ENCODE results near the gene TOPBP1.

- PRO-cap, 3 experiments, result no peak in any of the 3 experiments
- RAMPAGE, long total RNA, result no peak
- RRBS, 2 experiments, result no CpG with 5 or more reads among the region's 2 CpGs
Observed at GRCh38 chr3:130729009-130729486, 17.6 kb downstream of the PIK3R4 start.

DNA sequence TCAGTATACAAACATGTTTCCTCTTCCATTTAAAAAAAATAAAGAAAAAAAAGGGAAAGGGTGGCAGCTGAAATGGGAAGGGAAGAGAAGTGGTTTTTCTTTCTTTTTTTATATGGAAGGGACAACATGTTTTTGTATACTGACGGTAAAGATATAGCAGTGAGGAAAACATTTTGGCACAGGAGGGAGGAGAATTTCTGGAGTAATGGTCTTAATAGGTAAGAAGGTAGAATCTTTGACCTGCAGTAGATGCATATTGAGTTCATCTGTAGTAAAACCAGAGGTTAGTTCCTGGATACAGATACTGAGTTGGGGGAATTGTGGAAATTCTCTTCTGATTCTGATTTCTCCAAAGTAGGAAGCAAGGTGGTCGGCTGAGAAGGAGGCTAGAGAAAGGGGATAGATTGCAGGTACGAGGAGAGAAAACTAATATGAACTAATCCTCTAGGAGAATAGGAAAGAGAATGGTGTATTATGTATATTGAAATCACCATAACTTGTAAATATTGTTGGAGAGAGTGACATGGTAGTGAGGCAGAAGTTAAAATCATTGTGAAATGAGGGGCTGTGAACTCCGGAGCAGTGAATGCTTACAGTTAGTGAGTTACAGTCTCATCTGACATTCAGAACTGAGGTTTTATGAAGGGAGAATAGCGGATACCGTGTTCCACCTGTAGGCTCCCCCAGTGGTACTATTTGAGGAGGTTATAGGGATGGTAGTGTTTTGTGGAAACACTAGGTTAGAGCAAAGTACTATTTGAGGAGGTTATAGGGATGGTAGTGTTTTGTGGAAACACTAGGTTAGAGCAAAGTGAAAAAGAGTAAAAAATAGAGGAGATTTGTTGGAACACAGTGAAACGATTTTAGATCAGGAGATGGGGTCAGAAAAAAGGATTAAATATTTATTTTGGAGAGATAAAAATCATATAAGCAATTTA is 34.8 kb downstream of the ASTE1 start:
- PRO-cap, 3 experiments, result no peak in any of the 3 experiments
- RAMPAGE, long total RNA, result no peak
- RRBS, 2 experiments, result no CpG with 5 or more reads among the region's 7 CpGs

- PRO-cap, 3 experiments, result no peak in any of the 3 experiments
- RAMPAGE, long total RNA, result no peak
- RRBS, 2 experiments, result 3% methylated on average over 7 of the region's 14 CpGs
Observed at GRCh38 chr3:131027005-131027558, 405 bp downstream of the NEK11 start.

DNA sequence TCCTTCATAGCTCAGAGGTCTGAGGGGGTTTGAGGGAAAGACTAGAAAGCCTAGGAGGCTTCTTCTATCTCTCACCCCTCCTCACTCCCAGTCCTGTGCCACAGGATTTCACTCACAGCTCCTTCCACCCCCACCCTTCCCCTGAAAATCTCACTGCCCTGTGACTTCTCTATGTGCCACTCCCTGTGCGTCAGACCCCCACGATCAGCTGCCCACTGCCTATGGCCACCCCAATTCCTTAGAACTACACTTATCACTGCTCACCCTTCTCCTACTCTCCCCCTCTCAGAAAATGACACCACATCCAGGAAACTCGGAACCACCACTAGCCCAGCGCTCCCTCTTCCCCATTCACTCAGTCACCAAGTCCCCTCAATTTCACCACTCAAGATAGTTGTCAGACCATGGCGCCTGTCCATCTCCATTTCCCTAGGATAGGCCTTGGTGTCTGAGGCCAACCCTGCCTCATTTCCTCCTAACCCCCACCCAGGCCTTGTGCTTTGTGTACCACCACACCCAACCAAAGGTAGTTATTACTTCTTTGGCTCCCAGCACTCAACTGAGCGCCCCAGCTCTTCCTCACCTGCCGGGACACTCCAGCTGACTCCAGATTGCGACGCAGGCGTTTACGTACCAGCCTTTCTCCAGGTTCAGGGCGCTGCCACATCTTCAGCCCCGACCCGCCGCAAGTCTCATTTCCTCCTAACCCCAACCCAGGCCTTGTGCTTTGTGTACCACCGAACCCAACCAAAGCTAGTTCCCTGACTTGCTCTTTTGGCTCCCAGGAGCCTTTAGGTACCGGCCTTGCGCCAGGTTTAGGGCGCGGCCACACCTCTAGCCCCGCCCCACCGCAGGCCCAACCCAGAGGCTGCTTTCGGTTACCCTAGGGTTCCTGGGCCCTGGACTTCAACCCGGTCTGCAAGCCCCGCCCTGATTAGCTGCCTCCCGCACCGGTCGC is 596 bp upstream of the NUDT16 start:
- PRO-cap, 3 experiments, result peak in 3 of 3 experiments; most common minus-strand start position 793 of the sequence (in 3)
- RAMPAGE, long total RNA, result no peak
- RRBS, 2 experiments, result 0 to 4% methylated on average over 5 of the region's 28 CpGs

DNA sequence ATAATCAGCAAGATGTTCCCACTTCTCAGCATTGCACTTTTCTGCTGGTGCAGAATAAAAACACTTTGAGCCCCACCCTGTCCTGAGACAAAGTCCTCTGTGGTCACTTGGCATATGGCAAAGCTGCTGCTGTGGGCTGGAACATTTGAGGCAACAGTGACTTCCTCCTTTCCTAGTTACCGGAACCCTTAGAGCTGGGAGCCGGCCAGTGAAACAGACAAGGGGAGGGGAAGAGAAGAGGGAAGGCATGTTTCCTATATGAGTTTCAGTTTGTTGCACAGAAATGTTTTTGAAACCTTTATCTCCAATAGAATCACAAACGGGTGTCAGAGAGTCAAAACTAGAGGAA is 5.1 kb downstream of the NUDT16 start:
- PRO-cap, 3 experiments, result peak in 1 of 3 experiments; most common plus-strand start position 220 of the sequence (in 1)
- RAMPAGE, long total RNA, result no peak
- RRBS, 2 experiments, result no CpG with 5 or more reads among the region's 3 CpGs

- PRO-cap, 3 experiments, result no peak in any of the 3 experiments
- RAMPAGE, long total RNA, result no peak
- RRBS, 2 experiments, result no CpG with 5 or more reads among the region's 16 CpGs
Observed at GRCh38 chr3:132284562-132285011, 32.6 kb upstream of the ACP3 start.

DNA sequence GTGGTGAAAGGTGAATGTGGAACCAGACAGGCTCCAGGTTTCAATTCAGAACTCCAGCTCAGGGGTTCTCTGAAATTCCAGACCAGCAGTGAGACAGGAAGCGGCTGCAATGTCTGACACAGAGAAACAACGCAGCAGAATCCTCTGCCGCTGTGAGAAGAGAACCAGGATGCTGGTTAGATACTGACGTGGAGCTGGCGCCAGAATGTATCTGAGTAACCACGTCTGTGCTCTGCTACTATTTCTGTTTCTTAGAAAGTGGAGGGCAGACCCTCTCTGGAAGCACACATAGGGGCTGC is 12.9 kb downstream of the BFSP2 start:
- PRO-cap, 3 experiments, result no peak in any of the 3 experiments
- RAMPAGE, long total RNA, result no peak
- RRBS, 2 experiments, result no CpG with 5 or more reads among the region's 6 CpGs

DNA sequence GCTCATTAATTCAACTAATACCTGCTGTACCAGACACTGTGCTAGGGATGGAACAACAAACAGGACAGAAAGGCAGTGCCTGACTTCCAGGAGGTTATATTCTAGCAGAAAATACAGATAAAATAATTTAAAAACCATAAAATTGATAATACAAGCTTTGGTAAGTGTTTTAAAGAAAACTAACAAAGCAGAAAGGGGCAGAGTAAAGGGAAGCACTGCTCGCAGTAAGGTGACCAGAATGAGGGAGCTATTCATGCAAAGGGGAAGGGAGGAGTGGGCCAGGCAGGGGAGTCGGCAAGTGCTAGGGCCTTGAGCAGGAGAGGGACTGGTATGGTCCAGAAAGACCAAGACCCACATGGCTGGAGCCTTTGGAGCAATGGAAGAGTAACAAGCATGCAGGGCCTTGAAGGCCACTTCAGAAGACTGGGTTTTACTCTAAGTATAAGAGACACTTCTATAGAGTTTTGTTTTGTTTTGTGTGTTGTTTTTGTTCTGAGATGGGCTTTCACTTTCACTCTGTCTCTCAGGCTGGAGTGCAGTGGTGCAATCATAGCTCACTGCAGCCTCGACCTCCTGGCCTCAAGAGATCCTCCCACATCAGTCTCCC is 41.9 kb downstream of the BFSP2 start:
- PRO-cap, 3 experiments, result no peak in any of the 3 experiments
- RAMPAGE, long total RNA, result no peak
- RRBS, 2 experiments, result no CpG with 5 or more reads among the region's 3 CpGs

GRCh38 chr3:133469133-133469474 is 69.2 kb downstream of the BFSP2 start:
- PRO-cap, 3 experiments, result no peak in any of the 3 experiments
- RAMPAGE, long total RNA, result no peak
- RRBS, 2 experiments, result no CpG with 5 or more reads among the region's 6 CpGs

- PRO-cap, 3 experiments, result no peak in any of the 3 experiments
- RAMPAGE, long total RNA, result no peak
- RRBS, 2 experiments, result no CpG with 5 or more reads among the region's 2 CpGs
Observed at GRCh38 chr3:133535732-133536325, 37.7 kb upstream of the CDV3 start.

- PRO-cap, 3 experiments, result no peak in any of the 3 experiments
- RAMPAGE, long total RNA, result no peak
- RRBS, 2 experiments, result no CpG with 5 or more reads among the region's 8 CpGs
Observed at GRCh38 chr3:133574815-133575343, 1.4 kb downstream of the CDV3 start.

- PRO-cap, 3 experiments, result no peak in any of the 3 experiments
- RAMPAGE, long total RNA, result no peak
- RRBS, 2 experiments, result no CpG with 5 or more reads among the region's 4 CpGs
Observed at GRCh38 chr3:133659778-133660662, 1.7 kb downstream of the TOPBP1 start.

- PRO-cap, 3 experiments, result peak in 3 of 3 experiments; most common plus-strand start chr3:133662024 (in 2); most common minus-strand start chr3:133661967 (in 3)
- RAMPAGE, long total RNA, result no peak
- RRBS, 2 experiments, result 2% methylated on average over 38 to 41 of the region's 65 CpGs
Observed at GRCh38 chr3:133660994-133662284, at the start of gene TOPBP1. Gene TOPBP1, minus strand, starts transcription at chr3:133661941.

DNA sequence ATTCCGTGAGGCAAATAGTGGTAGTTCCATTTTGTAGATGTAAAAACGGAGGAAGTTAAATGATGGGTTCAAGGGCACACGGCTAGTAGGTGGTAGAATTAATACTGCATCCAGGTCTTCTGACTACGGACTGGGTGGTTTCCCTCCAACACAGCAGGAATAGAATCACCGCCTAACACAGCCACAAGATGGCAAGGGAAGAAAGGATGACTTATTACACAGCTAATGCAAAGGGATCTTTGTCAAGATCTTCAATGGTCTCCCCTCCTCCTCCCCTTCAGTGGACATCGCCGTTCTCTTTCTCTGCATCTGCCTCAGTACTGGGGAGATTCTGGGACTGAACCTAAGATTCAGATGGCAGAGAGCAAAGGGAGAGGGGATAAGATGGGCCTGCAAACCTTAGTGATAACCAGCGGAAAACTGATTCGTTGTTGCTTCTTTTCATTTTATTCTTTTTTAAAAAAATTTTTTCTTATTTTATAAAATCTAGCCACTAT is 592 bp upstream of the TOPBP1 start:
- PRO-cap, 3 experiments, result no peak in any of the 3 experiments
- RAMPAGE, long total RNA, result no peak
- RRBS, 2 experiments, result no CpG with 5 or more reads among the region's 9 CpGs

DNA sequence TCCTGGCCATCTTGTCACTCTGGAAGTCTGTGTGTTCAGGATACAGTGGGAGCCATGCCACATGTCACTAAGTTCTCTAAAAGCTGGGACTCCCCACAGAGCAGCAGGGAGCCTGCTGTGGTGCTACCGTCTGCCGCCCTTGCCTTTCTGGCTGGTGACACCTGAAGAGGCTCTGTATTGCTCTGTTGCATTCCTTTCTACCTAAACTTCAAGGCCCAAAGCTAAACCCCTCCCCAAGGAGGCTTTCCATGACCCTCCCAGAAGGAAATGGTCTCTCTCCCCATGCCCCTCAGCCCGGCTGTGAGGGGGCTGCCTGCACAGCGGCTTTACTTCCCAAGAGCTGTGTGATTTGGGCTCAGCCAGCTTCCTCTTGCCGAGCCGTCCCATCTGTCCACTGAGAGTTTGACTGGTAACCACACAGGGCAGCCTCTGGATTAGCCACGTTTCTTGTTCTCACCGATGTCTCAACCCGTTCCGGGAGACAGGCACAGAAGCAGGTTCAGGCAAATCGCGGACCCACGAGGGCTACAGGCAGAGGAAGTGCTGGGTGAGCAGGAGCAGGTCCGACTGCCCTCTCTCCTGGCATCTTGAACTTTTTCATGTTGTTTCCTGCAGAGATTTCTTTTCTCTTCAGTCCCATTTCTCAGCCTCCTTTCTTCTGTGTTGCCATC is 11.0 kb downstream of the TF start:
- PRO-cap, 3 experiments, result no peak in any of the 3 experiments
- RAMPAGE, long total RNA, result no peak
- RRBS, 2 experiments, result no CpG with 5 or more reads among the region's 14 CpGs

GRCh38 chr3:134019707-134020677 is 9.7 kb downstream of the SLCO2A1 start:
- PRO-cap, 3 experiments, result no peak in any of the 3 experiments
- RAMPAGE, long total RNA, result no peak
- RRBS, 2 experiments, result no CpG with 5 or more reads among the region's 31 CpGs

GRCh38 chr3:134028382-134029197 is 1.1 kb downstream of the SLCO2A1 start:
- PRO-cap, 3 experiments, result no peak in any of the 3 experiments
- RAMPAGE, long total RNA, result no peak
- RRBS, 2 experiments, result no CpG with 5 or more reads among the region's 20 CpGs

GRCh38 chr3:134030304-134030660 is 557 bp upstream of the SLCO2A1 start:
- PRO-cap, 3 experiments, result no peak in any of the 3 experiments
- RAMPAGE, long total RNA, result no peak
- RRBS, 2 experiments, result 5 to 8% methylated on average over 5 of the region's 13 CpGs

- PRO-cap, 3 experiments, result no peak in any of the 3 experiments
- RAMPAGE, long total RNA, result no peak
- RRBS, 2 experiments, result no CpG with 5 or more reads among the region's 16 CpGs
Observed at GRCh38 chr3:134200097-134200680, 50.5 kb downstream of the RYK start.

- PRO-cap, 3 experiments, result peak in 1 of 3 experiments; most common minus-strand start chr3:134374254 (in 1)
- RAMPAGE, long total RNA, result no peak
- RRBS, 2 experiments, result 5% methylated on average over 3 of the region's 34 CpGs; no CpG with 5 or more reads in 1 of the 2 experiments
Observed at GRCh38 chr3:134373959-134374312, 311 bp downstream of the AMOTL2 start.

Measured in skeletal muscle tissue (tissue), 7 donors.